Placental pericyte (primary cell): ENCODE results near the genes GORAB and PRRX1.

DNA sequence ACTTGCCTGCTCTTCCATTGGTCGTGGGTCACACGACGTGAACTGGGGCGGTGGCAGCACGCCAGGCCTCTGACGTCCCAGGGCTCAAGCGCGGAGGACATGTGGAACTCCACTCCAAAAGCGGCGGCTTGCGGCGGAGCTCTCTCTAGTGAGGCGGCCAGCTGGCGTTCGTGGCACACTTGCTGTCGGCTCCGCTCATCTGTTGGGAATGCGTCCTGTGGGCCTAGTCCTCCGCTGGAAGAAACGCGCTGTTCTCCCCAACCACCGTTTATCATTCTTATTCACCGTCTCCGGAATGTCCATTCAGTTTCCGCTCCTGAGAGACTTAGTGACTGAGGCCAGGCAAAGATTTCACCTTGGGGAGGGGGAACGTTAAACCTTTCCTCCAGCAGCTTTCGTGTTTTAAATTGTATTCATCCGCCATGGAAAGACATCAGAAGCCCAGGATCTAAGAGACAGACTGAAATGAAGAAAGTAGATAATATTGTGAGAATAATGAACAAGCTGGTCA is 358 bp upstream of the SLC19A2 start:
- CAGE, long polyA plus RNA, result no peak

DNA sequence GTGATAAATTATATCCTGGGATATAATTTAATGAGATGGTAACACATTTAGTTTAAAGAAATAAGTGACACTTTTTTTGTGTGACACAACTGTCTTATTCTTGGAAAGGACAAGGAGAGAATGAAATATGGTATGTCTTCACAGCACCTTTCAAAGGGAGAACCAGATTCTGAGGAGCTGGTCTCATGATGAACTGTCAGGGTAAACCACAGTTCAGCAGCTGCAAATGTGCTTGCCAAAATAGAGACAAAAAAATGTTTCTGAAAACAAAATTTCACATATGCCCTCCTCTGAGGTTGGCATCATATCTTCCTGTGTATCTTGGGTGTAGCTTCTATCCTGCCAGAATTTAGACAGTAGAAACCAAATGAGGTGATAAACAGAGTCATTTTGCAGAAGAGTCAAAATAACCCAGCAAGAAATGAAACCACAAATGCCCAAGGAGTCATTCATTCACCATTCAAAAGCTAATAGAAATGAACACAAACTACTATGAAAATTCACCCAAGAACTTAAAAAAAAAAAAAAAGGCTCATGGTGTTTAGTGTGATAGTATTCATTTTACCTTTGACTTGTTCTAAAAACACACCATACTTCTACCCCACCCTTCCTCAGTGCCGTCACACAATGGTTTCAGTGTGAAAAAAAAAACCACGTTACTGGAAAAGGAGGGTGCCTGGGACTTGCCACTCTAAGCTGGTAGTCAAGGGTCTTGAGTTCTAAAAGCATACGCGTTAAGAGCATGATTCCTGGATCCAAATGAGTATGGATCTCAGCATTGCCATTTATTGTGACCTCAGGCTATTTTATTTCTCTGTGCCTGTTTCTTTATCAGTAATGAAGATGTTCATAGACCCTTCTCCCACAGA is 18.5 kb downstream of the SELL start:
- CAGE, long polyA plus RNA, result no peak

DNA sequence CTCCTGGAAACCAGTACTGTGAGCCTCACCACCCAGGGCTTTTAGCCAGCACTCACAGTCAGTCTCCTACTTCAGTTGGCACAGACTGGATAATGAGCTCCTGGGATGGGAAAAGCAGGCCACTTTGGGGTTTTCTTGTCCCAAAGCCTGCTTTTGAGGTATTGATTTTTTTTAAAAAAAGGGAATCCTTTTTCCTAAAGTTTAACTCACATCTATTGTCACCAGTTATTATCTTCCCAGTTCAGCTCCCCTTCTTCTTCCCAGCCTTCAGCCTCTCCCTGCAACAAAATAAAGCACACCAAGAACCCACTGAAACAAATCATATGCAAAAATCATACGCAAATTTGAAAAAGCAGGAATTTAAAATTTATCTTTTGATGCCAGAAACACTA is 40.2 kb downstream of the SCYL3 start:
- CAGE, long polyA plus RNA, result no peak

GRCh38 chr1:170218312-170218793 is 72.6 kb downstream of the NTMT2 start:
- CAGE, long polyA plus RNA, result no peak

- CAGE, long polyA plus RNA, result no peak
Measured at GRCh38 chr1:170531905-170533155, at the start of gene GORAB. GORAB (plus strand) TSS chr1:170532166.

DNA sequence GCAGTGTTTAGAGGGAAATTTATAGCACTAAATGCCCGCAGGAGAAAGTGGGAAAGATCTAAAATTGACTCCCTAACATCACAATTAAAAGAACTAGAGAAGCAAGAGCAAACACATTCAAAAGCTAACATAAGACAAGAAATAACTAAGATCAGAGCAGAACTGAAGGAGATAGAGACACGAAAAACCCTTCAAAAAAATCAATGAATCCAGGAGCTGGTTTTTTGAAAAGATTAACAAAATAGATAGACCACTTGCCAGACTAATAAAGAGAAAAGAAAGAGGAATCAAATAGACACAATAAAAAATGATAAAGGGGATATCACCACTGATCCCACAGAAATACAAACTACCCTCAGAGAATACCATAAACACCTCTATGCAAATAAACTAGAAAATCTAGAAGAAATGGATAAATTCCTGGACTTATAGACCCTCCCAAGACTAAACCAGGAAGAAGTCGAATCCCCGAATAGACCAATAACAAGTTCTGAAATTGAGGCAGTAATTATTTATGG is 40.3 kb downstream of the GORAB start:
- CAGE, long polyA plus RNA, result no peak

DNA sequence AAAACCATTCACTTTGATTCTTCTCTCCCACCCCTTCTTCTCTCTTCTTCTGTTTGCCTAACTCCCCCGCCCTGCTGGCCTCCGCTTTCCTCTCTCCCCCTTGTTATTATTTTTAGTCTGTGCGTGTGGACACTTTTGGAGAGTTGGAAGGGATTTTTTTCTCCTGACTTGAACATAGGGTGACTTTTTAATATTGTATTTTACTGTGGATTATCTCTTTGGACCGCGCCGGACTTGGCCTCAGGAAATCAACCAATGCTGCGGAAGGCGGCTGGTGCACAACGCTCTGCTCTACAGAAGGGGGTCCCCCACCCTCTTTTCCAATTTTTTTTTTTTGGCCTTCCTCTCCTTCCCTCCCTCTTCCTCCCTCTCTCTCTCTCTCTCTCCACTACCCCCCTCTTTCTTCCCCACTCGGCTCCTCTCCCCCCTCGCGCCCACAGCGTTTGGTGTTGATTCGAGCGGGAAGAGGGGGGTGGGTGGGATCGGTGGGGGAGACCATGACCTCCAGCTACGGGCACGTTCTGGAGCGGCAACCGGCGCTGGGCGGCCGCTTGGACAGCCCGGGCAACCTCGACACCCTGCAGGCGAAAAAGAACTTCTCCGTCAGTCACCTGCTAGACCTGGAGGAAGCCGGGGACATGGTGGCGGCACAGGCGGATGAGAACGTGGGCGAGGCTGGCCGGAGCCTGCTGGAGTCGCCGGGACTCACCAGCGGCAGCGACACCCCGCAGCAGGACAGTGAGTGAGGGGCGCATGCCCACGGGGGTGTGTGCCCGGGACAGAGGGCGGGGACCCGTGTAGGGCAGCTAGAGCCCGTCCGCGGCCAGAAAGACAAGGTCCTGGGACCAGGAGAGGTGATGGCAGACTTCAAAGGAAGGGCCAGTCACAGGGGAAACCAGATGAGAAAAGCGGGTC is at the start of gene PRRX1:
Gene PRRX1 (plus strand): TSS at position 410 of the 915 bp plus-strand sequence.
- CAGE, long polyA plus RNA, result no peak

GRCh38 chr1:171084422-171084903 is 6.2 kb upstream of the FMO3 start:
- CAGE, long polyA plus RNA, result no peak

DNA sequence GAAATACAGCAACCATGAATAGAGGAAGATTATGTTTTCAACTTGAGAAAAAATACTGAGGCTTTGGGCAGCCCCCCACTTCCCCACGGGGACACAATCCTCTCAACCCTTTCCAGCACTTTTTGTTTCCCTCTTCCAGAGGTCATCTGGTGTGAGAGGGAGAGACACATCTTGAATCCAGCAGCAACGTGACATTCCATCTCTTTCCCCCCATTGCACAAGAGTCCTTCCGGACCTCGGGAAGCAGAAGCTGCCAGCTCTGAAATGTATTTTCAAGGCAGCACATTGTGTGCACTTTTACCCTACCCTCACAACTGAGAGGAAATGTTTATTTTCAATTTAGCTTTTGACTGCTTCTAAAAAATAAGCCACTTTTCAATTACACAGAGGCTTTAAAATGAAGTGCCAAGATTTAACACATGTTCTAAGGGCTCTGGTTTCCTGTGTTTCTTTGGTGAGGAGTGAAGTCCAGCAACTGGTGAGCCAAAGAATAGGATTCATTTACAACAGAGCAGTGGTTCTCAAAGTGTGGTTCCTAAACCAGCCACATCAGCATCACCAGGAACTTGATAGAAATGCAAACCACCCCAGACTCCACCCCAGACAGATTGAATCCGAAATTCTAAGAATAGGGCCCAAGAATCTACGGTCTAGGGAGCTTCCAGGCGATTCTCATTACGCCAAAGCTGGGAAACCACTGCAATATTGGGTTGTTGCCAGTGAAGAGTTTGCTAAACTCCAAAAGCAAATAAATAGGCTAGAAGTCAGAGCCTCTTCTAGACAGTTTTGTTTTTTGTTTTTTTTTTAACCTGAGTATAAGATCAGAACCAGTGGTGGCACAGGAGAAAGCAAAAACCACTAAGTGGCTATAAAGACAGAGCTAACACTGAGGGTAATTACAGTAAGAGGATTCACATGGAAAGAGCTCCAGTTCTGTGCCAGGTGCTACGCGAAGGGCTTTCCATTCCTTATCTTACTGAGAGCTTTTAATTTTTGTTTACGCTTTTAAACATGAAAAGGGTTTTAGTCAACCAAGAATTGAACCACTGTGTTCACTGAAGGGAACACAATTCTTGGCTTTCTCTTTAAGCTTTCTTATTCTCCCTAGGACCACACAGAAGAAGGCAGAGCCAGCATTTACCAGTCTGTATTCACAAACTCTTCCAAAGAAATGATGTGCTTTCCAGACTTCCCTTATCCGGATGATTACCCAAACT is 42.6 kb upstream of the FMO2 start:
- CAGE, long polyA plus RNA, result no peak

DNA sequence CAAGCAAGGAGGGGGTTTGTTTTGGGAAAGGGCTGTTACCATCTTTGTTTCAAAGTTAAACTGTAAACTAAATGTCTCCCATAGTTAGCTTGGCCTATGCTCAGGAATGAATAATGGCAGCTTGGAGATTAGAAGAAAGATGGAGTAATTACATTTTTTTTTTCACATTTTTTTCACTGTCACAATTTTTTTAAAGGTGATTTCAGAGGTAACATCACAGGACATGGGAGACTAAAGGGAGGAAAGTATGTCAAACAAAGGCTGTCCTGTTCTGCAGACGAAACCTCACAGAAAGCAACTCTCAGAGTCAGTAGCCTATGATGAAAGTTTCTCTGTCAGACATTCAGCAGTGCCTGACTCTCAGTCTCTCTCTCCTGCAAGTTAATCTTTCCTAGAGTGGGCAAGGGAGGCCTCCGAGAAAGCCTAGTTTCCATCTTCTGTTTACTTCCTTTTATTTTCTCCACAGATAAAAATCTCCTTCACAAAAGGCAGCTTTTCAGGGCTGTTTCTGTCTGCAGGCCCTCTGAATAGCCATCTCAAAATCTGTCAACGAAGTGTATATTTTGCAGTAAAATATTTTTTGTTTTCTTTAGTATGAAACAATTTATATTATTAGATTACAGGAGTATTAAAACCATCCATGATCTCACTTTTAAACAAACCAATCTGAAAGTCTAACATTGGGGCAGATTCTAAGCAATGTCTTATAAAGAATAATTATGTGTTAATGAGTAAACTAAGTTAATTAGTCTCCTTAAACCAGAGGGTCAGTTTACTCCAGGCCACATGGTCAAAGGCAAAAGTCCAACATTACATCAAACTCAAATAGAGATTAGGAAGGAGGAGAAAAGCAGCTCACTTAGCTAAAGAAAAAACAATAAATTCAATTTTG is 24.8 kb upstream of the FMO2 start:
- CAGE, long polyA plus RNA, result no peak

DNA sequence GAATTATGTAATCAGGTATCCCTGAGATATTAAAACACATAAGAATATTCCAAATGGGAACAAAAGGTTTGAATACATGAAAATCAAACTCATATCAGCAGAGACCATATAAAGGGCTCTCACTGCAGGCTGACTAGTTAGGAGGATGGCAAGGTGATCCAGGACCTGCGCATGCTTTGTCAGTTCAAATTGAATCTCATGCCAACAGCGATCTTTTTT is 2.0 kb downstream of the FMO2 start:
- CAGE, long polyA plus RNA, result no peak

DNA sequence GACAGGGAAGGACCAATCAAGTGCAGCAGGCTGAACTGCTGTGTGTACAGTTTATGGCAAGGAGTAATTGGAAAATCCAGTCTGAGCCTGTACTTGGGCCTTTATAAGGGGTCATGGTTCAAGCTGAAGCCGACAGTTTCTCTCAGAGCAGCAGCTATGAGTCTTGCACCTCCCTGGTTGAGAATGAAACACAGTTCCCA is 44.9 kb downstream of the FMO4 start:
- CAGE, long polyA plus RNA, result no peak

DNA sequence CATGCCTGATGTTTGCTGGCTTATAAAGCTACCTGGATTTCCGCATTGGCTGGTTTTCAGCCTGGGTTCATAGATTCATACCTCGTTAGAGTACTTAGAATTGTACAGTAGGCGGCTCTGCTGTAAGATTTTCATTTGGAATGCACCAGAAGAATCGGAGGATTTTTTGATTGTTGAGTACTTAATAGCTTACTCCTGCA is 1.2 kb downstream of the PRRC2C start:
- CAGE, long polyA plus RNA, result no peak

- CAGE, long polyA plus RNA, result no peak
Measured at GRCh38 chr1:171549886-171550441, 64.6 kb downstream of the PRRC2C start.

GRCh38 chr1:171841995-171842868 is 934 bp downstream of the DNM3 start:
- CAGE, long polyA plus RNA, result no peak

DNA sequence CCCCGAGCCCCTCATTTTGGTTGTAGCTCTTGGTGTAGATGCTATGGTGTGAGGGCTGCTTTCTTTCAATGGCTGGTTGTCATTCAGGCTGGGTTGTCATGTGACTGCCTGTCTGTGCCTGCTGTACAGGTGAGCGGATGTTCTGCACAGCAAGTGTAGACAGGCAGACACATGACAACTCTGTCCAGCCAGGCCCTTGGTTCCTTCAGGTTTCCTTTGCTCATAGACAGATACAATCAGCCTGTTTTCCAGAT is 281.8 kb upstream of the C1orf105 start:
- CAGE, long polyA plus RNA, result no peak

- CAGE, long polyA plus RNA, result no peak
Measured at GRCh38 chr1:172185276-172185762, 235.2 kb upstream of the C1orf105 start.

GRCh38 chr1:172427162-172427709 is 6.8 kb downstream of the C1orf105 start:
- CAGE, long polyA plus RNA, result no peak

DNA sequence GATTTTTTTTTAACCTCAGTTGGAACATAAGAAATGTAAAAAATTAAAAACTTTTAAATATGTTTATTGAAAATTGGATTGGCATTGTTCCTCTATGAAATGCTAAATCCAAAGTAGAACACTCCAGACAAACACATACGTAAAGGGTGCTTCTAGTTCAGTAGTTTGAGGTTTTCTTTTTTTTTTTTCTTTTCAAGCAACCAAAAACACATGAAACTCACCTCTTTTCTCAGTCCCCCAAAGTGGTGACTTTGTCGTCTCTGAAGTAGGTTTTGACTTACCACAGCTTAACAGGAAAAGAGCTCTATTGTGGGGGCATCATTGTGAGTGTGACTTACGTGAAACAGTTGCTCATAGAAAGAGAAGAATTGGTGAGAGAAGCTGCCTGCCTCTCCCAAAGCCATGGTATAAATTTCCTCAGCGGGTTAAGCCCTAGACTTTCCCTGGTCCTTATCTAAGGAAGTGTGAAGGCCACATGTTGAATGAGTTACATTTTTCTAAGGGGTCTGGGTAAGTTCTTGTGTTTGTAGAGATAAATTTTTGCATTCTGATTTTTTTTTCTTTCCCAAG is 11.8 kb downstream of the FASLG start:
- CAGE, long polyA plus RNA, result no peak

GRCh38 chr1:172818863-172819086 is 159.9 kb downstream of the FASLG start:
- CAGE, long polyA plus RNA, result no peak